H4 (cell line): ENCODE measurements around the genes IDNK and SLC28A3.

- RAMPAGE, long total RNA, result no peak
Measured at GRCh38 chr9:79762606-79762896, 190.8 kb downstream of the TLE4 start.

DNA sequence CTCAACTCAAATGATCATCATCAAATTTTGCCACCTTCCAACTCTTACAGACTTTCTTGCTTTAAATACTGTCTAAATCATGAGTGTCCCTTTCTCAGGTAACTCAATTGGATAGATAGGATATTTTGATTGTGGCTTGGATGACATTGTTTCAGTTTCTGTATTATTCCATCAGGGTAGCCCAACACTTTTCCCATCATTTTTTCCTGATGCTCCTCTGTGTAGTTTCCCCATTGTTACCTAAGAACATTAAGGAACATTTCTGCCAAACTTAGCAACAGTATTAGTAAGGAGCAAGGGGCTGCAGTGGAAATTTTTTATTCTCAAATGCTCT is 212.2 kb downstream of the TLE4 start:
- RAMPAGE, long total RNA, result no peak

- RAMPAGE, long total RNA, result no peak
Measured at GRCh38 chr9:81597947-81598741, 91.2 kb downstream of the TLE1 start.

DNA sequence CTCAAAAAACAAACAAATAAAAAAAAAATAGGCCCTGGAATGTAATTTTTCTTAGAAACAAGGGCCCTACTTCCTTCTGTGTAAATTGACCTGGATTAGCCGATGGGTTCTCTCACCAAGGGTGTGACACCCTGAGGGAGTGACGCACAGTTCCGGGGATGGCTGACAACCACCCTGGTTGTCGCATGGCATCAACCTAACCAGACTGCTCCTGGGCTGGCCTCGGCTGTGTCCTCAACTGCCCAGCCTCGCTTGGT is 51.2 kb upstream of the SPATA31D4 start:
- RAMPAGE, long total RNA, result no peak

DNA sequence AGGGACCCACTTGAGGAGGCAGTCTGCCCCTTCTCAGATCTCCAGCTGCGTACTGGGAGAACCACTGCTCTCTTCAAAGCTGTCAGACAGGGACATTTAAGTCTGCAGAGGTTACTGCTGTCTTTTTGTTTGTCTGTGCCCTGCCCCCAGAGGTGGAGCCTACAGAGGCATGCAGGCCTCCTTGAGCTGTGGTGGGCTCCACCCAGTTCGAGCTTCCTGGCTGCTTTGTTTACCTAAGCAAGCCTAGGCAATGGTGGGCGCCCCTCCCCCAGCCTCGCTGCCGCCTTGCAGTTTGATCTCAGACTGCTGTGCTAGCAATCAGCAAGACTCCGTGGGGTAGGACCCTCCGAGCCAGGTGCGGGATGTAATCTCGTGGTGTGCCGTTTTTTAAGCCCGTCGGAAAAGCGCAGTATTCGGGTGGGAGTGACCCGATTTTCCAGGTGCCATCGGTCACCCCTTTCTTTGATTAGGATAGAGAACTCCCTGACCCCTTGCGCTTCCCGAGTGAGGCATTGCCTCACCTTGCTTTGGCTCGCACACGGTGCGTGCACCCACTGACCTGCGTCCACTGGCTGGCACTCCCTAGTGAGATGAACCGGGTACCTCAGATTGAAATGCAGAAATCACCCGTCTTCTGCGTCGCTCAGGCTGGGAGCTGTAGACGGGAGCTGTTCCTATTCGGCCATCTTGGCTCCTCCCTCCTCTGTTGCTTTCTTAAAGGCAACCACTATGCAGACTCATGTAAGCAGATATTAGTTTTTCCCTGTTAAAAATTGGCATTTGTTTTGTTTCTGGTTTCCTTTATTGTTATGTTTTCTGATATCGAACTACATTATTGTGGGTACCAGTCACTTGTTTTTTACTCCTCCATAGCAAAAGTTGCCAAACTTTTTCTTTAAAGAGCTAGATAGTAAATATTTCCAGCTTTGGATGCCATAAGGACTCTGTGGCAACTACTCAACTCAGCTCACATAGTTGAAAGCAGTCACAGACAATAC is 305.5 kb downstream of the RASEF start:
- RAMPAGE, long total RNA, result no peak

DNA sequence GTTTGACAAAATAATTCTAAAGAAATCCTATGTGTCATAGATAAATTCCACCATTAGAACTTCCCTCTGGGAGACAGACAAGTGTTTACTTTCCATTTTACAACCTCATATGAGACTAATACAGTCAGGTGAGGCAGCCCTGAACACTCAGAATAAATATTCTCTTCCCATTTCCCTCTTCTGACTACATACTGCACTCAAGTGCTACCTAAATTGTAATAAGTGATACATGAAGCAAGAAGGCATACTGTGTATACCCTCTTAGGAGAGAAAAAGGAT is 6.8 kb downstream of the RASEF start:
- RAMPAGE, long total RNA, result no peak

DNA sequence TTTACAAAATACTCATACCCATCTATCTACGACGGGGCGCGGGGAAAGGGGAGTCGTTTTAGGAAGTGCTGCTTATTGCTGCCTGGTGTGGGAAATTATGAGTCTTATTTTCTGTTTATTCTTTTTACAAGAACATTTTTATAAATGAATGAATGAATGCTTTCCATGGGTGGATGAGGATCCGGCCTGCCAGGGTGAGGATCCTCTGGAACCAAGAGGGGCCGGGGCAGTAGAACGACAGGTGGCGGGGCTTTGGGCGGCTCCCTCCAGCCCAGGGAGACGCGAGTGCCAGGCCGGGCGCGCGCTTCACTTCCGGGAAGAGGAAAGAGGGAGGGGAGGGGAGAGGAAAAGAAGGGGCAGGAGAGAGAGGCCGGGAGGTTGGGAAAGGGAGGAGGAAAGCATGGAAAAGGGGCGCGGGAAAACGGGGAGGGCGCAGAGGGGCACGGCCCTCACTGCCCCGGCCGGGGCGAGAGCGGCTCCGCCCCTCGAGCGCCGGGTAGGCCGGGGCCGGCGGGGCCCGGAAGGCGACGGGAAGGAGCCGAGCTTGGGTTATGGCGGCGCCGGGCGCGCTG is at the start of gene IDNK:
IDNK (plus strand) TSS at position 523 of the 572 bp plus-strand sequence.
- RAMPAGE, long total RNA, result no peak

GRCh38 chr9:83623193-83624191 is 549 bp downstream of the IDNK start:
- RAMPAGE, long total RNA, result no peak

DNA sequence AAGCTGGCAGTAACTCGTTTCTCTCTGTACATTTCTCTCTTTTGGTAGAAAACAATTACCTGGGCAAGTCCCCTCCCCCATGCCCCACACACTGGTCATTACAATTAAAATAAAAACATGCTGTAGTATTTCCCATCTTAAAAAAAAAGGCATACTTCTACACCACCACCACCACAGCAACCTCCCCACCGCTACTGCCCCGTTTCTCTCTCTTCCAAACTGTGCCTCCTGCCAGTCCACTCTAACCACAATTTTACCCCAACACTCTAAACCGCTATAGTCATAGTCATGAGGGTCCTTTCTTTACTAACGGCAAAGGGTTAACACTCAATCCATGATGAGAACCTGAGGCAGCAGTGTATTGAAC is 33.9 kb downstream of the IDNK start:
- RAMPAGE, long total RNA, result no peak

- RAMPAGE, long total RNA, result no peak
Measured at GRCh38 chr9:83657190-83657975, 34.4 kb downstream of the IDNK start.

DNA sequence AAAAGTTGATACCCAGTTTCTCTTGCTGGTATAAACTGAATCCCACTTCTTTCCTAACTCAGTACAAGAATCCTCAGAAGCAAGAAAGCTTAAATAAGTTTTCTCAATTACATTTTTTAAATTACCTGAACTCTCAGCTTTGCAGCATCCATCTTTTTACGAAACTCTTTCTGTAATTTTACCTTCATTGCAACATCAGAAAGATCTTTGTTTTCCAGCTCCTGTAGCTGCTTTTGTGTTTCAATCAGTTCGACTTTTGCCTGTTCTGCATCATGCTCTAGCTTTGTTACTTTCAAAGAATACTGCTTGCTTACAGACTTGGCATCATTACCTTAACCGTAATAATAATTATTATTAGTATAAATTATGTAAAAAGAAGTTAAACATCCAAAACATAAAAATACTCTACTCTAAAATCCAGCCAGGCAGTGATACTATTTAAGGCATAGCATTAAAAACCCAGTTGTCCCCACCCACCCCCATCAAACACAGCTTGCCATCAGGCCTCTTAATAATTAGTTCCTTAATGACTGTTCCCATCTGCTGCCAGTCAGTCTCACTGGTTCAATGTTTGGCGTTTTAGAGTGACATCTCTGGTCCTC is 37.4 kb downstream of the KIF27 start:
- RAMPAGE, long total RNA, result no peak

DNA sequence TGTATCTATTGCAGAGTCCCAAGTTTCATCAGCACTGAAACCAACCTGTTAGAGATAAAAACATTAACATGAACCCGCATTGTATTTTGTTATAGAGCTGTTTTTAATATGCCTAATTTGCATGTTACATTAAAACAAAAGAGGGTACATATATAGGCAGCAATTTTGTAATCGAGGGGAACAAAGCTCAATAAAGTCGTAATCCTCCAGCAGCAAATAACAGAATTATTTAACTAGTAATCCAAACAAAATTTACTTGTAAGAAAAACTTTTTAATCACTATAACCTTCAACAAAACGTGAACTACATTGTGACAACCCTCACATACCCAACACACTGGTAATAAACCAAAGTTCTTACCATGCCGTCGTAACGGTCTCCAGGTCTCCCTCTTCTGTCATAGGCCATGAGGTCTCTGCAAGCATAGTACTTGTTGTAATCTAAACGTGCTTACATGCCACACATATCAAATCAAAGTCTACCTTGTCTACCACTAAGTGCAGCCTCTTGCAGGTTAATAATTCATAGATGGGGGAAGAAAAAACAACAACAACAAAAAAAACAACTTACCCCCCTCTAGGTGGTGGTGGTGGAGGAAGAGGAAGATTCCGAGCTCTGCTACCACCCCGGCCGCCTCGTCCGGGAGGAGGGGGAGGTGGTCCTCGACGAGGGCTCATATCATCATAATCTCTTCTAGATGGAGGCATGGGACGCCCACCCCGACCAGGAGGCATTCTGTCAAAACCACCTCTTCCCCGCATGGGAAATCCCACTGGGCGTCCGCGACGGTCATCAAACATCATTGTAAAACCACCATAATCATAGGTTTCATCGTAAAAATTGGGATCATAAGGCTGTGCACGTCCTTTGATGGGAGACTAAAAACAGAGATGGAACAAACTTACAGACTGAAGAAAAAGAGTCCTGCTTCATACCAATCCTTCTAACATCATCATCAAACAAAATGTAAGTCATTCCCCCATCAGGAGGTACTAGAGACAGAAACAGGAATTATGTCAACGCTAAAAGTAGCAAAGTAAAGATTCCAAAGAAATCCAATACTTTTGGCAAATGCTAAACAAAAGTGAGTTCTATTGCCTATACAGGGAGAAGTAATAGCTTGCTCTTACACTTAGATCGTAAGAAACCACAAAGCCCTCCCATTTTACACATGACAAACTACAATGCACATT is 8.3 kb downstream of the HNRNPK start:
- RAMPAGE, long total RNA, result no peak

DNA sequence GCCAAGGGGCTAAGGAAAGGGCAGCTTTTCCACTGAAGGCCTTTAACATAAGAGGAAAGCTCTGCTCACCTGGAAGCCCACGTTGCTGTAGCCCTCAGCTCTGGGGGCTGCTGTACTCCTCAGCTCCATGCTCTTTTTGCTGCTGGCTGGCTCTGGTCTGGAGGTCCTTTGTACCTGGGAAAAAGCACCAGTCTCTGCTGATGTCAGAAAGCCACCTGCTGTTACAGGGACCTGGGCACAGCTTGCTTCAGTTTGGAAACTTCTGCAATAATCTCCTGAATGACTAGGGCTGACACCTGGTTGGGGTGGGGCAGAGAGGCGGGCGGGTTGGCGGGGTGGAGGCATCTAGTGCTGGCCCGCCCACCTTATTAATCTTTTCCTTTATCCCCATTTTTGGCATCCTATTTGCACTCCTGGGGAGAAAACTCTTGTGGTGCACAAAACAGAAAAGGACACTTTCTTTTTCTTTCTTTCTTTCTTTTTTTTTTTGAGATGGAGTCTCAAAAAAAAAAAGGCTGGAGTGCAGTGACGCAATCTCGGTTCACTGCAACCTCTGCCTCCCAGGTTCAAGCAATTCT is at the start of gene SLC28A3:
SLC28A3 (minus strand) TSS at position 254 of the 578 bp plus-strand sequence.
- RAMPAGE, long total RNA, result no peak

GRCh38 chr9:84668066-84669067 is 1.2 kb upstream of the NTRK2 start:
- RAMPAGE, long total RNA, result no peak

GRCh38 chr9:85077629-85077836 is 408.0 kb downstream of the NTRK2 start:
- RAMPAGE, long total RNA, result no peak

DNA sequence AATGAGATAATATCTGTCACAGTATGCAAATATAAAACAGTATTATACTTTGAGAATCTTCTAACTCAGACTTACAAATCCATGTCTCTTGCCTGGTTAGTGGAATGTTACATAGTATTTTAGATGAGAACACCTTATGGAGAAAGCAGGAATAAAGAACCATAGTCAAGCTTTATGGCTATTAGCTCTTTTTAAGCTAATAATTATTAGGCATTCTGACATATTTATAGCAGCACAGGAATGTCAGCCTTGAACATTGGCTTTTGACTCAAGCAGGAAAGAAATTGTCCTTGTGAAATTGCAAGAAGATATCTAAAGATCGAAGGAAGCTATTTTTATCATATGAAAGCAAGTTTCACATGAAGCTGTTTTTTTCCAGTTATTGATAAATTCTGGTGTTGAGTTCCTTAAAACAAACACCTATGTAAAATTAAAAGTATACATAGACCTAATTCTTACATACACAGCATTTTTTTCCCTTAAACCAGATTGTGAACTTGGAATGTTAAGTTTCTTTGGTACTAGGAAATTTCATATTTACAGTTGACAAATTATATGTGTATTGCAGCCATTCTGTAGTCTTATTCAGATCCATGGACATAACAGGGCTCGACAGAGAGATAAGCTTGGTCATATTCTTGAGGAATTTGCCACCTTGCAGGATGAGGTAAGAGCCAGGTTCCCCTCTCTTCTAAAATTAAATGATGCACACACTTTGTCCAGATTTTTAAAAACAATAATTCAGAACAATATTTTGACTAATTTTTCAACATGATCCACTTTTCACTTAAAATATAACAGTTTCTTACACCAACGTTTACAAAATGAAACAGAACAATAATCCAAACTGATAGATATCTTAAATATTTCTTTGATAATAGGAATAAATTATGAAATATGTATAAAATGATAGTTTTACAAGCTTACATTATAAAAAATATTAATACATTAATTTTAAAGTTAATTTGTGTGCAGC is 71.8 kb downstream of the NAA35 start:
- RAMPAGE, long total RNA, result no peak

- RAMPAGE, long total RNA, result no peak
Measured at GRCh38 chr9:86036131-86036551, 63.2 kb downstream of the GOLM1 start.

- RAMPAGE, long total RNA, result no peak
Measured at GRCh38 chr9:86040616-86041033, 58.7 kb downstream of the GOLM1 start.

GRCh38 chr9:86097347-86097815 is 2.0 kb downstream of the GOLM1 start:
- RAMPAGE, long total RNA, result no peak

GRCh38 chr9:86100049-86100402 is 668 bp upstream of the GOLM1 start:
- RAMPAGE, long total RNA, result no peak